ENCODE results near the genes TMEM233, BICDL1 and RPLP0.

DNA sequence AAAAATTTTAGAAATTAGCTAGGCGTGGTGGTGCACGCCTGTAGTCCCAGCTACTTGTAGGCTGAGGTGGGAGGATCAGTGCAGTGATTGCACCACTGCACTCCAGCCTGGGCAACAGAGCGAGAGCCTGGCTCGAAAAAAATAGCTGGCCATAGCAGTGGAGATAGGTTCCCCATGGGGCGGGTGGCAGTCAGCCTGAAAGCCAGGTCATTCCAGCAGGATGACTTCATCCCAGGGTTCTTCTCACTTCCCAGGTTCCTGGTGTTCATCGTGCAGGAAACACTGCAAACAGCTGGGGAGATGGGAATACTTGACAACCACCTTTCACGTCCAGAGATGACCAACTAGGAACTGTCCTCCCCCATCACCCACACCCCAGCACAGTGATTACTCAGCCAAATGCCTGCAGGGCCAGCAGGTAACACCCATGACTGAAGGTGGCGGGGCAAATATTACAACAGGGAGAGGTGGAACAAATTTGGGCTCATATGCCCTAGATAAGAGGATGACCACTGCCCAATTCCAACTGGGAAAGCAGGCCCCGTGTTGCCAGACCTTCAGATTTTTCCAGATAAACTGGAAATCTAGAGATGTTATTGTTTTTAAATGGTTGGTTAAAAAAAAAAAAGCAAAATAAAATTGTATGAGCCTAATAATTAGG, 1.7 kb downstream of the VSIG10 start:
- PRO-cap, result no peak

DNA sequence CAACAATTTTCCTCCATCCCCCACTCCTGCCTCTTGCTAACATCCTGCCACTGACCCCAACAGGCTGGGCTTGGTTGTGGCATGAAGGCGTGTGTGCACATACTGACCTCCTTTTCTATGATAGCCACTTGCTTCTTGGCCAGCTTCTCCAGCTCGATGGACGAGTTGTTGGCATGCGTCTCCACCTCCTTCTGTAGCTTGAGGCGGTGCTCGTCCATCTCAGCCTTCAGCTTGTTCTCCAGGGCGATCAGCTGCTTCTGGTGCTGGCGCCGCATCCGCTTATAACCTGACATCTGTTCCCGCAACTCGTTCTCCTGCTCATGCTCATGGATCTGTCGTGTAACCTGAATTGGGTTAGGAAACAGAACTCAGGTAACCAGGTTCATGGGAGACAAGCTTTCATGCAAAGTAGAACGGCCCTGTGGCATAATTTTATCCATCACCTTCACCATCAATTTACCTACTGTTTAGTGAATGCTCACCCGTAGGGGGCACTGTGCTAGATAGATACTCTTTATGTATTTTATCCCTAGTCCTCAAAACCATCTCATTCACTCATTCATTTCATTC, 45.4 kb downstream of the PEBP1 start:
- PRO-cap, result no peak

DNA sequence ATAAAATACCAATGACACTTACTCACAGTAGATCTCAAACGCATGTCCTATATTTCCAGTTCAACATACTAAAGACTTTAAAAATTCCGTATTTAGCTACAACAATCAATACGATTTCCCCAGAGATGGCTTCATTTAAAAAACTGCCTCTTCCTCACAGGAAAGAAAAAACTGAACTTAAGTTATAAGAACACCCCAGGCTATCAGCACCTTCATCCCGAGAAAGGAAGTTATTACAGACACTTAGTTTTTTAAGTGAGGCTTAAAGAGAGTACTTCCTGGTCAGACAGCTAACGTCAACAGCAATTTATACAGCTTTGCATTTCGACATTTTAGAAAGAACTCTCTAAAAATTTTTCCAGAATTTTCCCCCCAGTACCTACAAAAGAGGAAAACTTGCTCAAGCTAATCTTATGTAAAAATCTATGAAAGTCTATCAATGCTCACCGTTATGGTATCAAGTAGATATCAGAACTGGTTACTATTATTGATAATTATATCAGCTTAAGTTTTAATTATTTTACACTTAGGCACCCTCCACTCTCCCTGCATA, 13.7 kb downstream of the TAOK3 start:
- PRO-cap, result no peak

DNA sequence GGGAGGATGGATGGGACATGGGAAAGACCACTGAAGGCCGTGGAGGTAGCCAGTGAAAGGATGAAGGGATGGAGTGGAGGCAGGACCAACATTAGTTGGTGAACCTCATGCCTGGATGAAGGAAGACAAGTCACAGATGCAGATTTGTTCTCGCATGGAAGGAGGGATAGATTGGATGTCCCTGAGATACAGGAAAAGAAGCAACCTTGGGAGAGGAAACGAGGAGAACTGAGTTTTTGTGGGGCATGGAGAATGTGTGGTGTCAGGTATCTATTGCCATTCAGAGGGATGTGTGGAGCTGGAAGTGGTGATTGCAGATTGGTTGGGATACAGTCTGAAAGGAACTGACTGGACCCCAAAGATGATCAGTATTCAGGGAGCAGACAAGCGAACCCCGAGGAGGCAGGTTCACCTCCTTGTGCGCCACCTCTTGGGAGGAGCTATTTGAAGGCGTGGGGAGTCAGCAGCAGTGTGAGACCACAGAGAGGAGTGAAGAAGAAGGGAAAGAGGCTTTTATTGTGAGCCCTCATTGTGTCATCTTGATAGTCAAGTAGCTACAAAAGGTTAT, 23.3 kb downstream of the SUDS3 start:
- PRO-cap, result no peak

DNA sequence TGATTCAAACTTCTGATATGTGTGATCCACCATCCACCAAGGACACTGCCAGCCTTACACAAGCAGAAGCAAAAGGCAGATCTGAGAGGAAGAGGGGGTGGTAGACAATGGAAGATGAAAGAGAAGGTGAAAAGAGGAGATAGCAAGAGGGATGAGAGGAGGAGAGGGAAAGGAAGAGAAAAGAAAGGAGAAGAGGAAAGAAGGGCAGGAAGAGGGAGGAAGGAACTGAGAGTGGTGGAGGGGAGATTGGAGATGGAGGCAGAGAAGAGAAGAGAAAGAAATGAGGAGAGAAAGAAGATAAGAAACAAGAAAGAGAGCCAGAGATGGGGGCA, 61.1 kb downstream of the SRRM4 start:
- PRO-cap, result no peak

- PRO-cap, result no peak
These were observed 62.6 kb upstream of the HSPB8 start for GRCh38 chr12:119116142-119116509.

DNA sequence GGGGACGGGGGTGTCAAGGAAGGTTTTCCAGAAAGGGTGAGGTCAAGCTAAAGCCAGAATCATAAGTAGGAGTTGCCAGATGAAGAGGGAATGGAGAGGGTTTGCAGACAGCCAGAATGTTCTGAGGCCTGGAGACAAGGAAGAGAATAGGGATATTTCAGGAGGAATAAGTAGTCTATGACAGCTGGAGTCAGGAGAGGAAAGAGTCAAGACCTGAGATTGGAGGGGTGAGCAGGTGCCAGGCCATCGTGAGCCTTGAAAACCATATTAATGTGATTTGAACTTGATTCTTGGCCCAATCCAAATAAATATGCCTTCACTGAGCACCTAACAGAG, 29.2 kb upstream of the HSPB8 start:
- PRO-cap, result unidirectional peak, plus-strand start at position 78 of the sequence

- PRO-cap, result no peak
These were observed 51.2 kb downstream of the HSPB8 start for GRCh38 chr12:119229975-119230260.

DNA sequence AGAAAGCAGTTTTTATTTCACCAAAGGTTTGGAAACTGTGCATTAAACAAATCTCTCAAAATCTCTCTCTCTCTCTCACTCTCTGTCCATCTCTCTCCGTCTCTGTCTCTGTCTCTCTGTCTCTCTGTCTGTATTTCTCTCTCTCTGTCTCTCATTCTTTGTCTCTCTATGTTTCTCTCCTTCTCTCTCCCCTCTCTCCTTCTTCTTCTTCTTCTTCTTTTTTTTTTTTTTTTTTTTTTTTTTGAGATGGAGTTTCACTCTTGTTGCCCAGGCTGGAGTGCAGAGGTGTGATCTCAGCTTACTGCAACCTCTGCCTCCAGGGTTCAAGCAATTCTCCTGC, 18.8 kb downstream of the CCDC60 start:
- PRO-cap, result no peak

DNA sequence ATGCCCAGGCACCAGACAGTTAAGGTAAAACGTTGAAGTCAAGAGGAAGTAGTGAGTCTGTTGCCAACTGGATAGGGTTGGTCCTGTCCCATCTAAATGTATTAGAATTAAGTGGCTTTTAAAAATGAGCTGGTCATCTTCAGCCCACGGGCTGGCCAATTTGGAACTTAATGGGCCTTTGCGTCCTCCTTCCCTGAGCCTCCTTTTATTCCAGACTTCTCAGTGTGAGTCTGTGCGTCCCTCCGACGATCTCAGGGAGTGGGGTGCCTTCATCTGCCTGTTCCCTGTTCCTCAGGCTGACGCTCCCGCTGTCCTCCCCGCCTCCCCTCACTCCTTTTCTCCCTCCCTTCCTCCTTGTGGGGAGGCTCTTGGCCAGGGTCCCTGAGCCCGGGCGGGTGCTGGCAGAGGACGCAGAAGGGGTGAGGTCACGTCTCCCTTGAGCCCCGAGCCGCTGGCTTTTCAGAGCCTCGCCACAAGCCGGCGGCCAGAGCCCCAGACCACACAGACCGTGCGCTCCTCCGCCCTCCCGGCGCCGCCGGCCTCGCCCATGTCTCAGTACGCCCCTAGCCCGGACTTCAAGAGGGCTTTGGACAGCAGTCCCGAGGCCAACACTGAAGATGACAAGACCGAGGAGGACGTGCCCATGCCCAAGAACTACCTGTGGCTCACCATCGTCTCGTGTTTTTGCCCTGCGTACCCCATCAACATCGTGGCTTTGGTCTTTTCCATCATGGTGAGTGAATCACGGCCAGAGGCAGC, at the start of gene TMEM233:
TSS of gene TMEM233 (plus strand) at position 473 of the 759 bp plus-strand sequence.
- PRO-cap, result no peak

- PRO-cap, result no peak
These were observed 11.3 kb downstream of the PRKAB1 start for GRCh38 chr12:119678960-119679922.

GRCh38 chr12:119687386-119688423, 19.8 kb downstream of the PRKAB1 start:
- PRO-cap, result no peak

DNA sequence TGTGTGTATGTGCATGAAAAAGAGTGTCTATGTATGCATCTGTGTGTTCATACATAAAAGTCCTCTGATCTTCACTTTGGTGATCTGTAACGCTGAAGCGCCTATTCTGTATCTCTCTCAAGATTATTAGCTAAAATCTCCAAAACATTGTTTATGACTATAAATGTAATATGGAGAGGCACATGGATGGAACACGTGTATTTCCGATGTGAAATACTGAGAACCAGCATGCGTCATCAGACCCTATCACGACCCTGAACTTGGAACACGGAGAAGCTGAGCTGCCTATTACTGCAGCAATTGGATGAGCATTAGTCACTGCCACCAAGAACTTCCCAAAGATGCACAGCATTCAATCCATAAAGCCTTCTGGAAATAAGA, 61.9 kb downstream of the PRKAB1 start:
- PRO-cap, result no peak

- PRO-cap, result unidirectional peak, plus-strand start at chr12:119989212
These were observed at the start of gene BICDL1 for GRCh38 chr12:119988658-119989710. Gene BICDL1 (plus strand): TSS chr12:119989236.

DNA sequence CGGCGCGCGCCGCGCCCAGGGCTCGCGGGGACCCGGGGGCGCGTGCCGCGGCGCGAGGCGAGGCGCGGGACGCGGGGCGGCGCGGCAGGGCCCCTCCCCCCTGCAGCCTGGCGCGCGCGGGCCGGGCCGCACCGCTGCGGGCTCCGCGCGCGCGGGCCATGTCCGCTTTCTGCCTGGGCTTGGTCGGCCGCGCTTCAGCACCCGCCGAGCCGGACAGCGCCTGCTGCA, 589 bp downstream of the BICDL1 start:
- PRO-cap, result no peak

GRCh38 chr12:120090709-120091411, 25.7 kb downstream of the RAB35 start:
- PRO-cap, result no peak

DNA sequence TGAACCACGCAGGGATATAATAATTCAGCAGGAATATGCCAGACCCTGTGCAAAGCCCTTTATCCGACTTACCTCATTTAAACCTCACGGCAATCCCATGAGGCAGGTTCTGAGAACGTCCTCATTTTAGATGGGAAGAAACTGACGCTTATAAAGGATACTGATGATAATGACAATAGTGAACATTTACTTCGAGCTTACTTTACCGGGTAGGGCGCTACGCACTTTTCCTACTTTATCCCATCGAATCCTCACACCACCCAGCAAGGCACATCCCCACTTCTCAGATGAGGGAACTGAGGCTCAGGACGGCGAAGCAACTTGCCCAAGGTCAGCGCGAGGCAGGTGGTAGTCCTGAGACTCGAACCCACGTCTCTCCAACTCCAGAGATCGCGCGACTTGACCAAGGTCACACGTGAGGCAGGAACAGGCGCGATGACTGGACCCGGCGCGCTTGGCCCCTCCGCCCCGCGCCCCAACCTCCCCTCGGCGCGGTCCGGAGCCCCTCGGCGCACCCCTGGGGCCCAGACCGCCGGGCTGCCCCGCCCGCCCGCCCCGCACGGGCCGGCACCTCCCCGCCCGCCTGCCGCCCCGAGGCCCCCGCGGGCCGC, 503 bp downstream of the RAB35 start:
- PRO-cap, result unidirectional peak, plus-strand start at position 423 of the sequence

- PRO-cap, result no peak
These were observed 2.8 kb upstream of the RAB35 start for GRCh38 chr12:120119325-120119818.

- PRO-cap, result bidirectional peak, plus-strand start at chr12:120201342, minus-strand start at chr12:120201107
These were observed at the start of gene RPLP0 for GRCh38 chr12:120200332-120201235. Gene RPLP0 (minus strand): TSS chr12:120201111.

DNA sequence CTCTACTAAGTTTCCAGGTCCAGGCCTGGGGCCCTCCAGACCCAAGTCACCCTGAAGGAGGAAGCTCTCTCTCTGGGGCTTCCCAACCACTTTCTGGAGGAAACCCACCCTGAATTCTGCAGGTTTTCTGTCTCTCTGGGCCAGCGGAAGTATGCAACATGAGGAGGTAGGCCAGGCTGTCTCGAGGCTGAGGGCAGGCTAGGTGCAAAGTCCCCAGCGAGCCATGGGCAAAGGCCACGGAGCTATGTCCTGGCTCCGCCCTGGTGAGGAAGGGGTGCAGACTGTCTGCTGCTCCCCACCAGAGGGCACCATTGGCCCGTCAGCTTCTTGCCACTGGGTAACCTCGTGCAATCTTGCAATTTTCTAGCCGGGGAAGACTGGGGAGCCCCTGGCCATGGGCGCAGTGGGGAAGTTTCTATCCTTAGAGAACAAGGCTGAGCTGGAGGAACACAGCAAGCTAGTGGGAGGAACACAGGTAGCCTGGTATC, 27.4 kb upstream of the RPLP0 start:
- PRO-cap, result no peak